Breast epithelium (tissue), 2 donors: Measurements from ENCODE around the genes POTEB3 and NPAP1.

GRCh38 chr15:20226246-20226577 lies 315.4 kb downstream of the GOLGA6L6 start:
- PRO-cap, result no peak
- RAMPAGE, long total RNA, 2 experiments, result no peak in any of the 2 experiments

DNA sequence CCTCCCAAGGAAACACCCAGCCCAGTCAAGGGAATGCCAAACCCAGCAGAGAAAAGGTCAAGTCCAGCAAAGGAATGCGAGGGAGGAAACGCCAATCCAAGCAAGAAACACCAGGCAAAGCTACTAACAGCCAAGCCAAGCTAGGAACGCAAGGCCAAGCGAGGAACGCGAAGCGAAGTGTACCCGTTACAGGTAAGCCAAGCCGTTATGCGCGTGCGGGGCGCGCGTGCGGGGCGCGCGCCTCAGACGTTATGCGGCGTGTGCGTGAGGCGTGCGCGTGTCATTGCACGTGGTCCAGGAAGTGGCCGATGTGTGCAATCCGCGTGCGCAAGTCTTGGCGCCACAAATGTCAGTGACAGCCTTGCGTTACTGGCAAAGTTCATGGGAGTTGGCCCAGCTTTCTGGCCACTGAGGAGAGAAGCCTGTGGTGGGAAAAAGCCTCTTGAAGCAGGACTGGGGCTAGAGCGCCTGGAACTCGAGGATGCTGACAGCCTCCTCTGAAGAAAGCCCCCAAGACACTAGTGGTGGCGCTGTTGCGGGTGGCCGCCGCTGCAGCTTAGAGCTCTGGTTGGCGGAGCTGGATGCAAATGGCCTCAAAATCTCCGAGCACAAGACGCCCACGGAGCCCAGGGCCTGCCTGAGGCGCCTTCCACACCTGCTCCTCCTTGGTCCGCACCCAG lies at the start of gene POTEB3:
Gene POTEB3, minus strand, starts transcription at position 242 of the 680 bp plus-strand sequence.
- PRO-cap, result no peak
- RAMPAGE, long total RNA, 2 experiments, result no peak in any of the 2 experiments

GRCh38 chr15:22264876-22265895 lies 170.9 kb downstream of the OR4N4 start:
- PRO-cap, result no peak
- RAMPAGE, long total RNA, 2 experiments, result no peak in any of the 2 experiments

DNA sequence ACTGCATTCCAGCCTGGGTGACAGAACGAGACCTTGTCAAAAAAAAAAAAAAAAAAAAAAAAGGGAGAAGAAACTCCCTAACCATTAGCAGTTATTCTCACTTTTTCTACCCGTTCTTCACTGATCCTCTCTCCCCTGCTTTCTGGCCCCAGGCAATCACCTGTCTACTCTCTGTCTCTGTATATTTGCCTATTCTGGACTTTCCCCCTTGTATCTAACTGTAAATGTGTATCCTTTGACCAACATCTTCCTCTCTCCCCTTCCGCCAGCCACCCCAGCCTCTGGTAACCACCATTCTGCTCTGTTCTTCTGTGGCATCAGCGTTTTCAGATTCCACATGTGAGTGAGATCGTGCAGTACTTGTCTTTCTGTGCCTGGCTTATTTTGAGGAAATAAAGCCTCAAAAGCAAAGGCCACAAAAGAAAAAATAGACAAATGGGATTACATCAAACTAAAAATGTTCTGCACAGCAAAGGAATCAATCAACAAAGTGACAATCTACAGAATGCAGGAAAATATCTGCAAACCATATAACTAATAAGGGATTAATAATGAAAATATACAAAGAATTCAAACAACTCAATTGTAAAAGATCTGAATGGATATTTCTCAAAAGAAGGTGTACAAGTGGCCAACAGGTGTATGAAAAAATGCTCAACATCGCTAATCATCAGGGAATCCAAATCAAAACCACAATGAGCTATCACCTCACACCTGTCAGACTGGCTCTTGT lies 6.7 kb downstream of the CYFIP1 start:
- PRO-cap, result no peak
- RAMPAGE, long total RNA, 2 experiments, result no peak in any of the 2 experiments

- PRO-cap, result no peak
- RAMPAGE, long total RNA, 2 experiments, result no peak in any of the 2 experiments
Measured at GRCh38 chr15:23039829-23040207, 449 bp upstream of the TUBGCP5 start.

DNA sequence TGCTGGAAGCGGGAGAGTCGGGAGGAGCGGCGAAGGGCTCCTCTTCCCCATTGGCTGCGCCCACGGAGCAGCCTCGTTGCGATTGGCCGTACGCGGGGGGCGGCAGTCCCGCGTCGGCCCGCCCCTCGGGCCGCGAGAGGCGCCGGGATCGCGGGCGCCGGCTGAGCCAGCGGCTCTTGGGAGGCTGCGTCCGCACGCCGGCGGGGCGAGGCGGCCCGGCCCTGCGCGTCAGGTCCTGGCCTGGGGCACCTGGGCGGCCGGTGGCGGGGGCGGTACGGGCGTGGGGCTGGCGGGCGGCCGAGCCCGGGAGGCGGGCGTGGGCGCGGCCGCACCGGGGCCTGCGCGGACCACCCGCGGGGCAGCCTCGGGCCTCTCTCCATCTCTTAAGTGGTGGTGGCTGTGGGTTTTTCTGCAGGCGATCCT lies 30.4 kb downstream of the GOLGA6L26 start:
- PRO-cap, result unidirectional peak, plus-strand start at position 164 of the sequence
- RAMPAGE, long total RNA, 2 experiments, result no peak in any of the 2 experiments

DNA sequence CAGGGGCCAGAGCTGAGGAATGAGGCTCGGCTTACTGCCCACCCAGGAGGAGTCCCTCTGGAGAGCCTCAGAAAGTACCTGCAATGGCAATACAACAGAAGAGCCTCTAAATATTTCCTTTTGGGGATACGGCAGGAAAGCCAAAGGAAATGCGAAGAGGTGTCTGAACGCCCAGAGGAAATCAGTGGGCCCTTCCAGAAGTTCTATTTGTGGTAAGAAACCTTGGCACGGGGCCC lies 44.6 kb downstream of the GOLGA8S start:
- PRO-cap, result no peak
- RAMPAGE, long total RNA, 2 experiments, result no peak in any of the 2 experiments

GRCh38 chr15:24675518-24676215 lies at the start of gene NPAP1:
TSS of gene NPAP1 (plus strand) at chr15:24675775.
- PRO-cap, result no peak
- RAMPAGE, long total RNA, 2 experiments, result no peak in any of the 2 experiments

DNA sequence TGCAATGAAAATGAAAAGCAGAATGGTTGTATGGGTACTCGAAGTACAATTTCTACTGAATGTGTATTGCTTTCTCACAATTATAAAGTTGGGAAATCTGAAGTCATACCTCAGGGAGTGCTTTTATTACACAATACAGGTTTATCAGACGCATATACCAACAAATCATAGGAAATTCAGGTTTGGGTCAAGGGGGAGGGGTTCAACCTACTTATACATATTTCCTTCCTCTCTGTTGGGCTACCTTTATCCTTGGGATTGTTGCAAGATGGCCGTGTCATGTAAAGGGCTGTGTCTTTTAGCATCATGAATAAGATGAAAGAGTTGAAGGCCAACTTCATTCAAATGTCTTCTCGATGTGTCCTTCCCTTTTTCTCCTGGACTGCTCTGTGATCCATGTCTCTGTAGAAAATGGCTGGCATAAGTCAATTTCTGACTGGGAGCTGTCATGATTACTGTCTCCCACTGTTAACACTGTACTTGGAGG lies 129.0 kb upstream of the SNRPN start:
- PRO-cap, result no peak
- RAMPAGE, long total RNA, 2 experiments, result no peak in any of the 2 experiments

GRCh38 chr15:24852172-24852738 lies 102.5 kb upstream of the SNRPN start:
- PRO-cap, result no peak
- RAMPAGE, long total RNA, 2 experiments, result no peak in any of the 2 experiments

DNA sequence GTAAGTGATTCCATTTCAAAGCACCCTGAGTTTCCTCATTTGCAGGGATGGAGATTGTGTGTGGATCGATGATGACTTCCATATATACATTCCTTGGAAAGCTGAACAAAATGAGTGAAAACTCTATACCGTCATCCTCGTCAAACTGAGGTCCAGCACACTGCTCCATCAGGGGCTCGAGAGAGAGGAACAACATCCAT lies 126.3 kb downstream of the SNRPN start:
- PRO-cap, result no peak
- RAMPAGE, long total RNA, 2 experiments, result no peak in any of the 2 experiments

DNA sequence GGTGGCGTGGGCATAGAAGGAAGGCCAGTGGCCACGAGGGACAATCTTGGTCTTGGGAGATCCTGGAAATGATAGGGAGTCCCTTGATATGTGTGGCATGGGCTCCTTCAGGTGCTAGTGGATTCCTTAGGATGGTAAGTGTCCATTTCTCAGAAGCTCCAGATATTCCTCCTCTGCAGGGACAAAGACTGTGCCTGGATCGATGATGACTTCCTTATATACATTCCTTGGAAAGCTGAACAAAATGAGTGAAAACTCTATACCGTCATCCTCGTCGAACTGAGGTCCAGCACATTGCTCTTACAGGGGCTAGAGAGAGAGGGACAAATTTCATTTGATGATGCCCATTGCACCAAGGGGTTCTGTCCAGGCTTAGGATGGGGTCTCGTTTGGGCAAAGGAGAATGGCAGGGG lies 130.4 kb downstream of the SNRPN start:
- PRO-cap, result no peak
- RAMPAGE, long total RNA, 2 experiments, result no peak in any of the 2 experiments

- PRO-cap, result no peak
- RAMPAGE, long total RNA, 2 experiments, result no peak in any of the 2 experiments
Measured at GRCh38 chr15:25375205-25375855, 63.5 kb downstream of the UBE3A start.

GRCh38 chr15:25531265-25531603 lies 92.4 kb upstream of the UBE3A start:
- PRO-cap, result no peak
- RAMPAGE, long total RNA, 2 experiments, result no peak in any of the 2 experiments

GRCh38 chr15:25788261-25788464 lies 75.0 kb downstream of the ATP10A start:
- PRO-cap, result no peak
- RAMPAGE, long total RNA, 2 experiments, result no peak in any of the 2 experiments

DNA sequence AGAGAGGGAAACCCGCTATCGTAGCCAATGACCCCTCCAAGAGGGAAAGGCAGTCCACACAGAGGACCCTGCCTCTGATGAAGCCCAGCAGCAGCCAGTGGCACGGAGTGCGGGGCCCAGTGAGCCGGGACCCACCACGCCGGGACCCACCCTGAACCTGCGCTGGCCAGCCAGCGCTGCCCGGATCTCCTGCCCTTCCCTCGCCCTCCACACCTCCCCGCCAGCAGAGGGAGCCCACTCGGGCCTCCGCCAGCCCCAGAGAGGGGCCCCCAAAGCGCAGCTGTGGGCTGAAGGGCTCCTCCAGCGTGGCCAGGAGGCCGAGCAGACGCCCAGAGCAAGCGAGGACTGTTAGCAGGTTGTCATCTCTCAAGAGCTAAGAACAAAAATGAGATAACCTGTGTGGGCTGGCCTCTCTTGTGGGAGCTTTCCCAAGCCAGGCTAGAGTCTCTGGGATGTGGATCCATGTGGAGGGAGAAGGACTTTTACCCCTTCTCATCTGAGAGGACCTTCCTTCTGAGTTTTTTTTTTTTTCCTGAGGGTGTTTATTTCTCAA lies 81.3 kb upstream of the ATP10A start:
- PRO-cap, result no peak
- RAMPAGE, long total RNA, 2 experiments, result no peak in any of the 2 experiments

GRCh38 chr15:26771406-26772291 lies 1.2 kb downstream of the GABRB3 start:
- PRO-cap, result no peak
- RAMPAGE, long total RNA, 2 experiments, result no peak in any of the 2 experiments

GRCh38 chr15:27645864-27646229 lies 453.3 kb downstream of the OCA2 start:
- PRO-cap, result no peak
- RAMPAGE, long total RNA, 2 experiments, result no peak in any of the 2 experiments

- PRO-cap, result no peak
- RAMPAGE, long total RNA, 2 experiments, result no peak in any of the 2 experiments
Measured at GRCh38 chr15:28096891-28097368, 2.2 kb downstream of the OCA2 start.

- PRO-cap, result no peak
- RAMPAGE, long total RNA, 2 experiments, result no peak in any of the 2 experiments
Measured at GRCh38 chr15:28984886-28985671, 99.3 kb downstream of the APBA2 start.